NCI-H460 (cell line): ENCODE measurements around the genes MTURN and KBTBD2.

DNA sequence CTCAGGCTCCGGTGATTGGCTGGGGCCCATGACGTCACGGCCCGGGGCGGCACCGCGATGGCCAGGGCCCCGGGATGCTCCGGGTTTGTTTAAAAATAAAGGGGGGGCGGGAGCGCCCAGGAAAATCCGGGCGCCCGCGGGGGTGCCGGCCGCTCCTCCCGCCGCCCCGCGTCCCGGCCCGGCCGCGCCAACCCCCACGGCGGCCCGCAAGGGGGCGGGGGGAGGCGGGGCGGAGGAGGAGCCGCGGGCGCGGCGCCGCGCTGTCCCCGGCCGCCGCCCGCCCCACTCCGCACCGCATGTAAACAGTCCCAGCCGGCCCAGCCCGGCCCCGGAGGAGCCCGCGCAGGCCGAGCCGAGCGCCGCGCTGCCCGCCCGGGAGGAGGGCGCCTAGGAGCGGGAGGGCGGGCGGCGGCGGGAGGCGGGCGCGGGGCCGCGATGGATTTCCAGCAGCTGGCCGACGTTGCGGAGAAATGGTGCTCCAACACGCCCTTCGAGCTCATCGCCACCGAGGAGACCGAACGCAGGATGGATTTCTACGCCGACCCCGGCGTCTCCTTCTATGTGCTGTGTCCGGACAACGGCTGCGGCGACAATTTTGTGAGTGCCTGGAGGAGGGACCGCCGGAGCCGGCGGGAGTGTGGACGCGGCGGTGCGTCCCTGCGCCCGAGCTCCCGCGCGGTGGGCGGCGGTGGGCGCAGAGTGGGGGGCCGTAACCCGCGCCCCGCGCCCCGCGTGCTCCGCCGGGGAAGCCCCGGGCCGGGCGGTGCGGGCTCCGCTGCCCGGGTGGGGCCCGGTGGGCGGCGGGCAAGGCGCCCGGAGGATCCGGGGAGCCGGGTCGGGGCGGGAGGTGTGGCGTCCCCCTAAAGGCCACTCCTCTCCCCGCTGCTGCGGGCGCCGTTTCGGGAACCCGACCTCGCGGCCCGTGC lies at the start of gene MTURN:
MTURN (plus strand) TSS at position 285 of the 926 bp plus-strand sequence.
RAMPAGE:
- cytosol, long total RNA = no peak
- long total RNA = no peak
- nucleus, long total RNA = no peak

DNA sequence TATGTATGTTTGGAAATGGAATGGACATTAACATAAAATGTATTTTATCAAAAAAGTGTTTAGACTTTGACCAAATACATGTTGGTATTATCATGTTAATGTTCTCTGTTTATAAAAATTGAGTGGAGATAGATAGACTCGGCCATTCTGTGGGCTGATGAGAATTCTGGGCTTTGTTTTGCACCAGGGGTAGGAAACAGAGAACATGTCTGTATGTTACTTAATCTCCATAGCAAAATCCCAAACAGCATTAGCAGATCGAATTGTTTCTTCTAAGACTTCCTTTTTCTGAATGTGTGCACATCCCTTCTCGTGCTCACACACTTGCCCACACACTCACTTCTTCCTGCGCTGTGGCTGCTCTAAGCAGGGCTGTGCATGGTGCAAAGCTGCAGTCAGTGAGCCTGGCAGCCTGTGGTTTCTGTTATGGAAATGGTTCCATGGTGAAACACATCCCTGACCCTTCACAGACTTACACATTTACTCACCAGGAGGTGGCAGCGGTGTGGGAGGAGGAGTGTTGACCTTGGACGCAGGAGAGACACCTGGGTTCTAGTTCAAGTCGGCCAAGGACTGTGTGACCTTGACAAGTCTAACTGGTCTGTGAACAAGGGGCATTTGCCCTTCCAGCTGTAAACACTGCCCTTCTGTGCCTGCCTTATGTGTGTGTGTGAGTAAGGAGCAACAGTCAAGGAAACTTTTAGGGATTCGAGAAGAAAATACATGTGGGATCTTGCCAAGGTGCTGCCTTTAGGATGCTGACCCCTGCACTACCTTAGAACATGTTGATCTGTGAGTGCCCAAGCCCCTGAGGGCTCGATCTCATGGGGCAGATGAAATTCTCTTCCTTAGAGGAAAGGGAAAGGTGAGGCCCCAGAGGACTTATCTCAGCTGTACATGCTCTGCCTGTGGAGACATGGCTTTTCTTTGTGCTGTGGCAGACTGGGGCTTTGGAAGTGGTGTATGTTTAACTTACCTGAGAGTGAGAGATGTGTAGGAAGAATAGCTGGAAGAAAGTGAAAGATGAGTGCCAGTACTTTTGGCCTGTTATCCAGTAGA lies 25.0 kb downstream of the MTURN start:
RAMPAGE:
- cytosol, long total RNA = no peak
- long total RNA = no peak
- nucleus, long total RNA = no peak

GRCh38 chr7:30217063-30217686 lies 67.2 kb upstream of the ZNRF2 start:
RAMPAGE:
- cytosol, long total RNA = no peak
- long total RNA = no peak
- nucleus, long total RNA = no peak

GRCh38 chr7:30225619-30226449 lies 58.6 kb upstream of the ZNRF2 start:
RAMPAGE:
- cytosol, long total RNA = no peak
- long total RNA = no peak
- nucleus, long total RNA = no peak

DNA sequence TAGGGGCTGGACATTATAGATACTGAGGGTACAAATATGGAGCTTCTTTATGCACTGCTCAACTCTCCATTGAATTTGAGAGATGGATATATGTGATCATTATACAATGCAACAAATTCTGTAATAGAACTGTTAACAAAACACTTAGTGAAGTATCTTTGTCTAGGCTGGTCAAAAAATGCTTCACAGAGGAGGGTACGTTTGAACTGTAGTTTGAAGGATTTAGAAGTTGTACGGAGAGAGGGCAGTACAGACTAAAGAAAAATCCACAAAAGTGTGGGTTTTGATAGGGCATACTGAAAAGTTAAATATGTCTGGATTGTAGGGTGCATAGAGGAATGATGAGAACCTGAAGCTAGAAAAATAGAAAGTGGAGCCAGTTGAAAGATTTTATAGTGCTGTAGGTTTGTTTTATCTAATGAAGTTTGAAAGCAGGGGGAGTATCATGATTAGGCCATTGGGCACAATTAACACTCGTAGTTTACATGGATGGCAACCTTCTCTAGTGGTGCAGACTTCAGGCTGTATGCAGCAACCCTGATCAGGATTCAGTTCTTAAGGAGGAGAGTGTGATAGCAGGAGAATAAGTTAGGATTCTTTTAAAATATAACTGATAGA lies 6.6 kb downstream of the ZNRF2 start:
RAMPAGE:
- cytosol, long total RNA = no peak
- long total RNA = no peak
- nucleus, long total RNA = no peak

DNA sequence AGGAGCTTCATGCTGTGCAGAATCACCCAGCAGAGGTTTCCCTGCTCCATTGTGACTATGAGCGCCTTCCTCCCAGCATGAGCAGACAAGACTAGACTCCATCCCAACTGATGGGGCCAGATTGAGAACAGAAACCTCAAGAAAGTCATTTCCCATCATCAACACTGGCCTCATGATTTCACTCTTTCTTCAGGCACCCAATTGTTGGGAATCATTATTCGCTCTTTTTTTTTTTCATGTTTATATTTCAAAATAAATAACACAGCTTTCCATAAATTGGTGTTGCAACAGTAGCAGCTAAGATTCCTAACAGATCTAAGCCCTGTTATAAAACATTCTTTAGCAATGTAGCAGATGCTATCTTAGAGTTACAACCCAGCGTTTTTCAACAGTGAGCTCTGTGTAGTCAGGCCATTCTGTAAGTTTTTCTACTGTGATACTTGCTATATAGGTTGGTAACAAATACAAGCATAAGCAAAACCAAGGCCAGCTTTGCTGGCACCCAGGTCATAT lies 13.1 kb downstream of the NOD1 start:
RAMPAGE:
- cytosol, long total RNA = no peak
- long total RNA = no peak
- nucleus, long total RNA = no peak

DNA sequence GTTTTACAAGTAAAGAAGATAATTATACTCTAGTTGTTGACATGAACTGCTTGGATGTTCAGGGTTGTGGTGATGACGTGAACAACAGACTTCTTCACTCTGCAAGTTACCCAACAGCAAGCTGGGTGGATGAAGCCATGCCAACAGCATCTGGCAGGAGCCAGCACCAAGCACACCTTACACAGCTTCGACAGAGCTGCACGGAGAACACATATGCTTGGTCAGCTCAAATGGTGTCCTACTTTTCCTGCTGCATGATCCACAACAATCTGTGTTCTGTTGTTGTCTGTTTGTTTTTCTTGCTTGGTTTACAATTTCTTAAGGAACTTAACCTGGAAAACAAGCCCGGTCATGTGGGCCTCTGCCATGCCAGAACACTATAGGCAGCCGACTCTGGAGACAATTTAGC lies 9.7 kb downstream of the NOD1 start:
RAMPAGE:
- cytosol, long total RNA = no peak
- long total RNA = no peak
- nucleus, long total RNA = no peak

GRCh38 chr7:30469244-30469791 lies 9.3 kb downstream of the NOD1 start:
RAMPAGE:
- cytosol, long total RNA = no peak
- long total RNA = no peak
- nucleus, long total RNA = no peak

DNA sequence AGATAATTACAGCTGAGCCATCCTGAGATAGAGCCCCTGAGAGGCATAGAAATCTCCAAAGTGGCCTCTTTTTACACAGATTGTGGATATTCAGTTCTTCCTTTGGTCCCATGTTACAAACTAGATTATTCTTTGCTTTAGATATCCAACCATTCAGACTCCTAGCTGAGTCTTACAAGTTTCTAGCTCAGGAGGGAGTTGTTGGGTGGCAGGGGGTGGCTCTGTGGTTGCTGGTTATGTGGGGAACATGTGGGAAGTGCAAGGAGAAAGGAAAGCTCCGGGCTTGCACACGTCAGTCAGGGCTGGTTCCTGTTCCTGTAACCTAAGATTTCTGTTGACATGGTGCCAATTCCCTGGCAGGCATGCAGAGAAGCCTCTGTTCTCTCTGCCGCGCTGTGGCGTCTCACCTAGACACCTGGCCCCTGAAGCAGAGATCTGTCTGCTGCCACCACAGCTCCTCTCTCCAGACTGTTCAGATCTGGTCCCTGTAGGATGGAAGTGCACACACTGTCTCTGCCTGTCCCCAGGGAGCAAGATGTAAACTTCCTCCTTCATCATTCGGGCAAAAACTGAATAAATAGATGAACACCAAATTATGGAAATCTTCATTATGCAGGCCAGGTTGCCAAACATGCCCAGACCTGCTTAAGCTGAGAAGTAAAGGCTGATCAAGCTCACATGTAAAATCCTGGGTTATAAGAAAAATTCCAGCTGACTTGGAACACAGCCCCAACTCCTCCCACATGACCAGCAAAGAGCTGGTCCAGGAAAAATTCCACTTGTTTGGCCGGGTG lies 43.6 kb upstream of the GARS1 start:
RAMPAGE:
- cytosol, long total RNA = no peak
- long total RNA = no peak
- nucleus, long total RNA = no peak

GRCh38 chr7:30597798-30598708 lies 3.4 kb downstream of the GARS1 start:
RAMPAGE:
- cytosol, long total RNA = no peak
- long total RNA = no peak
- nucleus, long total RNA = no peak

RAMPAGE:
- cytosol, long total RNA = no peak
- long total RNA = no peak
- nucleus, long total RNA = no peak
These were observed 3.6 kb downstream of the INMT start for GRCh38 chr7:30755648-30755907.

DNA sequence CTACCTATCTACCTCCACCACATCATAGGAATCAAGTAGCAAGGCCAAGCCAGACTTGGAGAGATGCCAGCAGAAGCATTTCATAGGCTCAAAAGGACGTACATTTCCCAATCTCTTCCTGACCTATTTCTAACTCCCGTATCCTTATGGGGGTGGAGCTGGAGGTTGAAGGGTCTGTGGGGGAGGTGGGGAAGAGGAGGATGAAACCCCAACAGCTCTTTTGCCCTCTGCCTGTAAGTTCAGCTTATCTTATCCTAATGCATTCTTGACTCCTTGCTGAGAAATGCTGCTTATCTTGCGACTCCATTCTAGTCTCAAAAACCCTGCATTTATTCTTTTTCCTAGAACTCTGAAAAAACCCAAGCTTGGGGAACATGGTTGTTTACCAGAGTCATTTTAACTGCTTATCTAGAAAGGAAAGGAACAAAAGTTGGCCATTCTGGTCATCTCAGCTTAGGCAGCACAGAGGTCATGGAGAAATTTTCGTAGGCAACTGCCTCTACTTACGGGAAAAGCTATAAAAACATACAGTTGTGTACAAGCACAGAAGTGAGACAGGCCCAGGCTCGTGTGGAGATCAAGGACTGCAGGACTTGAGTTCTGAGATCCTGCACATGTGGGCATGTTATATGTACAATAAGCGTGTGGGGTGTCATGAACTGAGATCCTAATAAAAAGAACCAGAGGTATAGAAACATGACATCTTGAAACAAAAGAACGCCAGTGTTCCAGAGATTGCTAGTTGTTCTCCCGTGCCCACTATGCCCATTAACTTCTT lies 9.4 kb downstream of the INMT start:
RAMPAGE:
- cytosol, long total RNA = no peak
- long total RNA = no peak
- nucleus, long total RNA = no peak

RAMPAGE:
- cytosol, long total RNA = no peak
- long total RNA = no peak
- nucleus, long total RNA = no peak
These were observed 14.3 kb upstream of the AQP1 start for GRCh38 chr7:30897193-30897989.

GRCh38 chr7:30904900-30905489 lies 6.7 kb upstream of the AQP1 start:
RAMPAGE:
- cytosol, long total RNA = no peak
- long total RNA = no peak
- nucleus, long total RNA = no peak

DNA sequence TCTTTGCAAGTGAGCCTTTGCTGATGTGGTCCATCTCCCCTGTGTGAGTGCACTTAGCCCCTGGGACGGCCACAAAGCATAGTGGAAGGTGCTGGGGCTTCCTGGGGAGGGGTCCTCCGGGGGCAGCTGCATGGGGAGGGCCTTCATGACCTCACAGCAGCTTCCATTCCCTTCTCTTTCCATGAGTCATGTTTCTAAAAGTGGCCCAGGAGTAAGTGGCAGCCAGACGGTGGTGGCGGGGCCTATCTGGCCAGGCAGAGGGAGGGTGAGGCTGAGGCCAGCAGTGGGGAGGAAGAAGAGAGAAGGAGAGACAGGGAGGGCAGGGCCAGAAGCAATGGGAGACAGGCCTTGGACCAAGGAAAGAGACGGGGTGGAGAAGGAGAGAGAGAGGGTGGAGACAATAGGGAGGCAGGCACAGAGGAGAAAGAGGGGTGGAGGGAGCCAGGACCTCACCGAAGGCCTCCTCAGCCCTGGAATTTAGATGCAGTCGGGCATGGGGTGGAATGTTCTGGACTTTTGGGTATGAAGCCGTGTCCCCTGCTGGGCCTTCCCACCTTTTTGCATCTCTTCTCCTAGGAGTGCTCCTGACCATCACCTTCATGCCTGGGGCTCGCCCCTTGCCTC lies 9.6 kb downstream of the AQP1 start:
RAMPAGE:
- cytosol, long total RNA = no peak
- long total RNA = no peak
- nucleus, long total RNA = no peak

GRCh38 chr7:31027169-31027878 lies 24.8 kb upstream of the ADCYAP1R1 start:
RAMPAGE:
- cytosol, long total RNA = no peak
- long total RNA = no peak
- nucleus, long total RNA = no peak

RAMPAGE:
- cytosol, long total RNA = no peak
- long total RNA = no peak
- nucleus, long total RNA = no peak
These were observed 49.3 kb upstream of the ITPRID1 start for GRCh38 chr7:31464592-31465032.

DNA sequence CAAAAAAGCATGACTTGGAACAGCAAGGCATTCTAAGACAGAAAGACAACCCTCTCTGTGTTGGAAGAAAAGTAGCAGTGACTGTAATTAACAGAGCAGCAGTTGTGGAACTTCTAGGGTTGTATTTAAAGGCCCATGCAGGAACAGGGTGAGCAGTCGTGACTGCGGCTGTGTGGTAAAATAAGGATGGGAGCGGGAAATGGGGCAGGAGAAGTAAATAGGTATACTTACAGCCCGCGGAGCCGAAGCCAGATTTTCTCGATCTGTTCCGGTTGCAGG lies 206 bp downstream of the PDE1C start:
RAMPAGE:
- cytosol, long total RNA = no peak
- long total RNA = no peak
- nucleus, long total RNA = no peak

DNA sequence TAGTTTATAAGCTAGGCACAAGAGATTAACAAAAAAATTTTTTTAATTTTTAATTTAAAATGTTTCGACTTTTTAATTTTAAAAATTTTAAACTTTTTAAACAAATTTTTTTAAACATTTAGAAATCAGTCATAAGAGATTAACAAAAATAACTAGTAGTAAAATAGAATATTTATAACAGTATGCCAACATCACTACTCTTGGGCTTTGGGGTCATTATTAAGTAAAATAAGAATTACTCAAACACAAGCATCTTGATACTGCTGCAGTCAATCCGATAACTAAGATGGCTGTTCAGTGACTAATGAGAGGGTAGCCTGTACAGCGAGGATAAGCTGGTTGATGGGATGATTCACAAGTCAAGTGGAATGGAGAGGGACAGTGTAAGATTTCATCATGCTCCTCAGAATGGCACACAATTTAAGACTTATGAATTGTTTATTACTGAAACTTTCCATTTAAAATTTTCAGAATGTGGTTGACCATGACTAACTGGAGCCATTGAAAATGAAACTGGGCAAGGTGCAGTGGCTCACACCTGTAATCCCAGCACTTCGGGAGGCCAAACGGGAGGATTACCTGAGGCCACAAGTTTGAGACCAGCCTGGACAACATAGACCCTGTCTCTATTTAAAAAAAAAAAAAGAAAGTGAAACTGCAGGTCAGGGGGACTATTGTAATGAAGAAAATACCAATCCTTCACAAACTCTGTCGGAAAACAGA lies 11.0 kb downstream of the AVL9 start:
RAMPAGE:
- cytosol, long total RNA = no peak
- long total RNA = no peak
- nucleus, long total RNA = no peak

RAMPAGE:
- cytosol, long total RNA = no peak
- long total RNA = no peak
- nucleus, long total RNA = no peak
These were observed at the start of gene KBTBD2 for GRCh38 chr7:32890838-32891807. Gene KBTBD2 (minus strand): TSS chr7:32891760.